Tibial nerve (tissue), 3 donors: ENCODE measurements around the genes GFRA1, CCDC172 and PNLIPRP1.

DNA sequence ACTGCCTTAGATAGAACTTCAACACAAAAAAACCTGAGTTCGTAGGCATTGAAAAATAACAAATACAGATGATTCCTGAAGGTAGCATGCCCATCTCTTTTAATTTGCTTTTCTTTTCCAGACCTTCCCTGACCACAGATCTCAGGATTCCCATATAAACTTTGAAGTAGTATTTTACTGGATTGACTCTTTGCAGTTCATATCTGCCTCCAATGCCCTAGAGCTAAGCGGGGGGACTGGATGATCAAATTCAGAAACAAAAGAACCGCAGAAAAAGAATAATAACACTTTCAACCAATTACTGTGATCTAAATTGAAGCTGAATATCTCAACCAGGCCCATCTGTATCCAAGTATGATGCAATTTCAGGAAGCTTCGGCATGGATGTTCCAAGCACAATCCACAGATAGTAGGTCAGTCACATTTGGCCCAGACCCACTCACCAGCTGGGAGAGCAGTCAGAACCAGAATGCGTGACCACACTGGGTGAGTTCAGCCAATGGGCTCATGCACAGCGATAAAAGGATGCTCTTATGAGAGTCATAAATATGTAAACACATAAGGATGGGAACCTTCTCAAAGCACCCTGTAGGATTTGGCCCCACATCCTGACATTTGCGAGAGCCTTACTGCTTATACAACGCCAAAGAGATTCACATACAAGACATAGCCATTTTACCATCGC lies 3.3 kb downstream of the AFAP1L2 start:
- PRO-cap = no peak
- RAMPAGE, long total RNA, 3 experiments = no peak in any of the 3 experiments

- PRO-cap = no peak
- RAMPAGE, long total RNA, 3 experiments = no peak in any of the 3 experiments
Observed at GRCh38 chr10:114427003-114427365, 22.7 kb upstream of the AFAP1L2 start.

DNA sequence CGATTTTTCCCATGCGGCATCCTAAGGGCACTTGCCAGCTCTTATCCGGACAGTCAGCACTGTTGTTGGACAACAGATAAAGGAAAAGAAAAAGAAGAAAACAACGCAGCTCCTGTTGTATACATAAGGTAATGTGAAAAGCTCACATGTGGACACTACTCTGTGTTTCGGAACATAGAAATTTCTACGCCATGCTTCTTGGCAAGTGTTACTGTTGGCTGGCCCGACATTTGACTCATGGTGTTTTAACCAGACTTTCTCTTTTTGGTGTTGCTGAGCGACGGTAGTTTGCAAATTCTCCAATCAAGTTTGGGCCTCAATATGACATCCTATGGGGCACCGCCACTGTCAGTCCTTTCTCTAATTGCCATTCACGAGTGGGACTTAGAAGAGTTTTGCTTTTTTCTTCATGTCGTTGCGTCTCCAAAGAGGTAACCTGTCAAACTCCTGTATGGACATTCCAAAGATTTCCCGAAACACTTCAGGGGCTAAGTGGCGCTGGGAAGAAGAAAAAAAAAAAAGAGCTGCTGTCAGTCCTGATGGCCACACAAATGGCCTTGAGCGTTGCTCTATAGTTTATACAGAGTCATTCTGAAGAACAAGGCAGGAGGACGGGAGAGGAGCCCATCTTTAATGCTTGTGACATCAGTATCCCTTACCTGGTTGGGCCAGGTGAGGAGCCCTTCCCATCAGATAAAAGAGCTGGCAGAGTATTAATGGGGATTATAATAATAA lies 31.7 kb upstream of the AFAP1L2 start:
- PRO-cap = no peak
- RAMPAGE, long total RNA, 3 experiments = no peak in any of the 3 experiments

- PRO-cap = no peak
- RAMPAGE, long total RNA, 3 experiments = no peak in any of the 3 experiments
Observed at GRCh38 chr10:114515339-114515988, 111.2 kb upstream of the AFAP1L2 start.

- PRO-cap = no peak
- RAMPAGE, long total RNA, 3 experiments = no peak in any of the 3 experiments
Observed at GRCh38 chr10:114613096-114613612, 44.9 kb downstream of the ABLIM1 start.

- PRO-cap = no peak
- RAMPAGE, long total RNA, 3 experiments = no peak in any of the 3 experiments
Observed at GRCh38 chr10:114630715-114631177, 27.3 kb downstream of the ABLIM1 start.

GRCh38 chr10:114708047-114708389 lies 49.9 kb upstream of the ABLIM1 start:
- PRO-cap = no peak
- RAMPAGE, long total RNA, 3 experiments = no peak in any of the 3 experiments

DNA sequence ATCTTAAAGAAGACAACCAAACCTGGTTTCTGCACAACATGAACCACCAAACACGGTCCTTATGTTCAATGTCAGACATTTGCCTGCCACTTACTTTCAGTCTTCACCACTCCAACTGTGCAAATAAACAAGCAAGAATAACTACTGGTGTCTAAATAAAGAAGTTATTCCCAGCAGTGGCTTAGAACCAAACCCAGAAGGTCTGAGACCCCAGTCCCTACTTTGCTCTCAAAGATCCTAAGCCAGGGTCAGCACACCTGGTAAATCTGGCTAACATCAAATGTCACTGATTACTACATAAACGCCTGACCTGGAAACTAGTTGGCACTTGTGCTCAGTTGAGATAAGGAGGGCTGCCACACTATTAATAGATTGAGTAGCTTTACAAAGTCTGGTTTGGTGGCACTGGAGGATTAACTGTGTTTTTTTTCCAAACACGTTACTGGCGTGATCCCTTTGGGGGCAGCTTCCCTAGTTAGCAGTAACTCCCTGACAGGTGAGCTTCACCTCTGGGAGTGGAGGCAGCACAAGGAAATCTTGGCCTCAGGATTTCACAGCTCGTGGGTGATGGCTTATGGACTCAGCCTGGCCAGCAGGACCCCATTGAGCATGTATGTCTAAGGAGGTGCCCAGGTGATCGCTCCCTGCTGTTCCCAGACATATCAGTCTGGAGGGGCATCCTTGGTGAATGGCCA lies 62.8 kb upstream of the ABLIM1 start:
- PRO-cap = no peak
- RAMPAGE, long total RNA, 3 experiments = no peak in any of the 3 experiments

GRCh38 chr10:114824340-114824639 lies 2.7 kb downstream of the FHIP2A start:
- PRO-cap = no peak
- RAMPAGE, long total RNA, 3 experiments = no peak in any of the 3 experiments

DNA sequence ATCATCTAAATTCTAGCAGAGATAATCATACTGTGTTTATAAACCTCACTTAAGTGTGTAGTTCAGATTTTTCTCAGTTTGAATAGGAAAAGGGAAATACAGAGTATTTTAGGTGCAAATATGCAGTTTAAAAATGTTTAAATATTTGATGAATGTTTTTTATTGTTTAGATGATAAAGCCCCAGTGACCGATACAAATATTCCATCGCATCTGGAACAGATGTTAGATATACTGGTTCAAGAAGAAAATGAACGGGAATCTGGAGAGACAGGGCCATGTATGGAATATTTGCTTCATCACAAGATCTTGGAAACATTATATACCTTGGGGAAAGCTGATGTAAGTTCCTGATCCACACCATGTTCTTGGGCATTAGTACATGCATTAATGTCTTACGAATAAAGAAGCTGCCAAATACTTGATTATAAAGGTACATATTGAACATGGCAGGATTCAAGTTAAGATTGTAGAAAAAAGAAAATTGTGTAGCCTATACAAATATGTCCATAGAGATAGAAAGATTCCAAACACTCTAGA lies 11.6 kb downstream of the FHIP2A start:
- PRO-cap = no peak
- RAMPAGE, long total RNA, 3 experiments = start-site peak on the plus strand in 1 of 3 experiments, centred at position 272 of the sequence, 6 reads per replicate

- PRO-cap = no peak
- RAMPAGE, long total RNA, 3 experiments = no peak in any of the 3 experiments
Observed at GRCh38 chr10:114859095-114859716, 37.6 kb downstream of the FHIP2A start.

DNA sequence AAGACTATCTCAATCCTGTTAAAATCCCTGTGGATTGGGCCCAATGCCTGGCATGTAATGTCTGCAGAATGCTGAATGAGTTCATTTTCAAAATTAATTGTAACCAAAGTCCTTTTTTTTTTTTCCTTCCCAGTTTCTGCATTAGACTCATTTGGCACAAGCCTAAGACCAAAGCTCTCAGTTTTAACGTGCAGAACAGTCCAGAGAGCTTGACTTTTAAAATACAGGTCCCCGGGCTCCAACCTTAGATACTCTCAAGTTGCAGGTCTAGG lies 105.6 kb downstream of the GFRA1 start:
- PRO-cap = no peak
- RAMPAGE, long total RNA, 3 experiments = no peak in any of the 3 experiments

DNA sequence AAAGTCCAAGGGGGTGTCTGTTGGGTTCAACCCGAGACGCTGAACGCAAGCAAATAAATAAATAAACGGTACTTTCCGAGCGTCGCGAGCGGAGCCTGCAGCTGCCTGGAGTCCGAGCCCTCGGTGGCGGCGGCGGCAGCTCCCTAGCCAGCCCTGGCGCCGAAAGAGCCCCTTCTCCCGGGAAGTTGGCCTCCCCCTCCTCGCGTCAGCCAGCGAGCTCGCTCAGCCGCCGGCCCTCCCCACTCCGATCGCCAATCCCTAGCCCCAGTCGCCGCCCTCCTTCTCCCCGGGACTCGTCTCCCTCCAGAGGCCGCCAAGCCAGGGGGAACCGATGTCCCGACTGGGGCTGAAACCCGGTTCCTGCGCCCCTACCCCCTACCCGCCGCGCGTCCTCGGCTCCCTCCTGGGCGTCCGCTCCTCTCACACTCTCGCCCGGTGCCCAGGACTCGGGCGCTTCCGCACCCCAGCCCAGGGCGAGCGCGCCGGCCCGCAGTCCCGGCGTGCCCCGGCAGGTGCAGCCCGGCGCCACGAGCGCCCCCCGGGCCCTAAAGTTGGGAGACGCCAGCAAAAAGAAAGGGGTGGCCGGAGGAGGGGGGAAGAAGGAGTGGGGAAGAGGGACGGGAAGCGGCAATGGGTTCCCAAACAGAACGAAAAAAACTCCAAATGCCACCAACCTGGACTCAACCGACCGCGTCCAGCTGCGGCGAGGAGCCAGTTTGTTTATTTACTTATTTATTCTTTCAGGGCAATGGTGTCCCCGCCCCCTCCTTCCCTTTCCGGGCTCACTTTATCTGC lies at the start of gene GFRA1:
TSS of gene GFRA1 (minus strand) at position 718 of the 795 bp plus-strand sequence.
- PRO-cap = bidirectional peak, plus-strand start at position 100 of the sequence, minus-strand start outside the sequence; bidirectional peak, plus-strand start at position 306 of the sequence, minus-strand start at position 161 of the sequence
- RAMPAGE, long total RNA, 3 experiments = start-site peak on the minus strand in 2 of 3 experiments, centred at positions 145 to 705 of the sequence, 13 to 36 reads per replicate

DNA sequence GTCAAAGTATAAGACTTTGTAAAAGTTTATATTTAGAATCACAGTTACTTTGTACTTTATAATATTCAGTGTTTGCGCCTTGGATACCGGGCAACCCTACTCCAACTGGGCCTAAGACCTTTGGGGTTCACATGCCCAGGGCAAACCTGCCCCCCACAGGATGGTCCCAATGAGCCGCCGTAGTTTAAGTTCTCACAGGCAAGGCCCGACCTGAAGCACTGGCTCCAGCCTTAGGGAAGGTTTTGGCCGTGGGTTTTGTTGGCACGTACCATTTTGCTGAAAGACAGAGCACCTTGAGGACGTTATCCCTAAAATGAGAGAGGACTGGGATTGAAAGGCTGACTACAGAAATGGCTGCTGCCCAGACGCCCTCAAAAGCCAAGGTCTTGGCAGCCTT lies at the start of gene CCDC172:
TSS of gene CCDC172 (plus strand) at position 218 of the 397 bp plus-strand sequence.
- PRO-cap = no peak
- RAMPAGE, long total RNA, 3 experiments = no peak in any of the 3 experiments

DNA sequence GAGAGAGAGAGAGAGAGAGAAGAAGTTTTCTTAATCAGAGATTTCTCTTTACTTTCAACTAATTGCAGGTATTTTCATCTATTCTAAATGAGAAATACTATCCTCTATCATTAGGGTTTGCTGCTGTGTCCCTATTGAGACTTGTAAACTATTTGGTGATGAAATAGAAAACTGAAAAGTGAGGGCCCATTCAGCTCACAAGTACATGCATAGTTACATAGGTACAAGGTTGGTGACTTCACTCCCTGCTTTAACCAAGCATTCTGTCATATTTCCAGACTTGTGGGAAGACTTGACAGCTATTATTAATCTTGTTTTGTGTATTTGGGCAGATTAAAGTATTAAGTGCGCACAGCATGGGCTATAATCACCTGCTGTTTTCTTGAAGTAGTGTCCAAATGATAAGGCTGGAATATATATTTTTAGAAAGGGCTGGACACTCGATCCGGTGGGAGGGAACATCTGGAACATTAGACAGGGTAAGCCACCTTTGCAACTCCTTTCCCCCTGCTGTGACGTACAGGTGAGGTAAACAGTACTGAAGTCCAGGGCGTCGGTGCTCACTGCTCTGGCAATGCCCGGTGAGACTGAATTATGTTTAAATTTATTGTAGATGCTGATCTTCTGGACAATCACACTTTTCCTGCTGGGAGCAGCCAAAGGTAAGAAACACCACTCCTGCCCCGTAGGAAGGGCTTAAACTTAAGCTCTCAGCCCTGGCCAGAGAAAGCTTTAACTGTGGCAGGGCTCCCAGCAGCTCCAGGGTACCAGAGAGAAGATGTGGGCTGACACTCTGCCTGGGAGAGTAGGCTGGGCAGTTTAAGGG lies at the start of gene PNLIPRP1:
TSS of gene PNLIPRP1 (plus strand) at position 443 of the 826 bp plus-strand sequence.
- PRO-cap = no peak
- RAMPAGE, long total RNA, 3 experiments = no peak in any of the 3 experiments

DNA sequence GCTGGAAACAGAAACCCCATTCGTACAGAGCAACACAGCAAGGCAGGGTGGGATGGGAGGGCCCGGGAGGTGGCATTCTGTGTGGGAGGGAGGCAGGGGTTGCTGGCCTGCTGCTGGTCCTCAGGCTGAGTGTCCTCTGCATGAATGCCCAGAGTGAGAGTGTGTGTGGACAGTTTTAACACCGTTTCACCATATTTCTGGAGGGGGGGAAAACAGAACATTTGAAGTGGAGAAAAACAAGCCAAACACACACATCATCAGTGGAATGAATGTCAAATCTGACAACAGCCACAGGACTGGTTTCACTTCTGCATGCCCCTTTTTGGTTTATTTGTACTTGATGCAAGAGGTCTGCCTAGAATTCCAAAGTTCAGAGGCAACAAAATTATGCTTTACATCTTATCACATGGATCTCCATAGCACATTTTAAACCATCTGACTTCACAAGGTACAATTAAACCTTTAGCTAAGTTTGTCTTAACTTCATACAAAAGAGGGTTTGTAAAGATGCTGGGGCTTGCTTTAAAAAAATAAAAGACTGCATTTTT lies 11.0 kb upstream of the ENO4 start:
- PRO-cap = no peak
- RAMPAGE, long total RNA, 3 experiments = no peak in any of the 3 experiments

DNA sequence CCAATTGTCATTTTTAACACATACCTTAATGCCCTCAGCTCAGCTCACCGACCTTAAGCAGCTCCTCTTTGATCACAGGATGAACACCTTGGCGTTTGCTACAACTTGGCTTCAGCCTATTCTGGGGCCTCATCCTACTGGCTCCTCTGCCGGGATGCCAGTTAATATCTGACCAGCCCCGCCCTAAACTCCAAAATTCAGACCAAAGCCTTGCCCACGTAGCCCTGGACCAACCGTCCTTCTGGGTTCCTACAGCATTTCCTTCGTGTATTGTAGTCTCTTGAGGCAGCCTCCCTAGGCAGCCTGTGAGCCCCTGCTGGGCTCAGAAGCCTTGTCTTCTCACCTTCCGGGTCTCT lies 746 bp downstream of the ENO4 start:
- PRO-cap = no peak
- RAMPAGE, long total RNA, 3 experiments = no peak in any of the 3 experiments

- PRO-cap = no peak
- RAMPAGE, long total RNA, 3 experiments = no peak in any of the 3 experiments
Observed at GRCh38 chr10:116948846-116949064, 56.2 kb downstream of the SHTN1 start.

DNA sequence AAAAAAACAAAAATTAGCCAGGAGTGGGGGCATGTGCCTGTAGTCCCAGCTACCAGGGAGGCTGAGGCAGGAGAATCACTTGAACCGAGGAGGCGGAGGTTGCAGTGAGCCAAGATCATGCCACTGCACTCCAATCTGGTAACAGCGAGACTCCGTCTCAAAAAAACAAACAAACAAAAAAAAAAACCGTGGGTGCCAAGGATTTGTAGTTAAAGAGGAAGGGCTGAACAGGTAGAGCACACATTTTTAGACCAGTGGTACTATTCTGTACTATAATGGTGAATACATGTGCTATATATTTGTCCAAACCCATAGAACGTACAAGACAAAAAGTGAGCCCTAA lies 17.3 kb downstream of the SHTN1 start:
- PRO-cap = no peak
- RAMPAGE, long total RNA, 3 experiments = no peak in any of the 3 experiments

GRCh38 chr10:117137491-117138216 lies 416 bp downstream of the VAX1 start:
- PRO-cap = no peak
- RAMPAGE, long total RNA, 3 experiments = no peak in any of the 3 experiments